Myometrial cell (primary cell): ENCODE measurements around the genes EED, CCDC81, TRIM49 and MTNR1B.

GRCh38 chr11:86143407-86144036, 74.6 kb upstream of the PICALM start:
- RAMPAGE, long total RNA: no peak

GRCh38 chr11:86152079-86152299, 83.1 kb upstream of the PICALM start:
- RAMPAGE, long total RNA: no peak

DNA sequence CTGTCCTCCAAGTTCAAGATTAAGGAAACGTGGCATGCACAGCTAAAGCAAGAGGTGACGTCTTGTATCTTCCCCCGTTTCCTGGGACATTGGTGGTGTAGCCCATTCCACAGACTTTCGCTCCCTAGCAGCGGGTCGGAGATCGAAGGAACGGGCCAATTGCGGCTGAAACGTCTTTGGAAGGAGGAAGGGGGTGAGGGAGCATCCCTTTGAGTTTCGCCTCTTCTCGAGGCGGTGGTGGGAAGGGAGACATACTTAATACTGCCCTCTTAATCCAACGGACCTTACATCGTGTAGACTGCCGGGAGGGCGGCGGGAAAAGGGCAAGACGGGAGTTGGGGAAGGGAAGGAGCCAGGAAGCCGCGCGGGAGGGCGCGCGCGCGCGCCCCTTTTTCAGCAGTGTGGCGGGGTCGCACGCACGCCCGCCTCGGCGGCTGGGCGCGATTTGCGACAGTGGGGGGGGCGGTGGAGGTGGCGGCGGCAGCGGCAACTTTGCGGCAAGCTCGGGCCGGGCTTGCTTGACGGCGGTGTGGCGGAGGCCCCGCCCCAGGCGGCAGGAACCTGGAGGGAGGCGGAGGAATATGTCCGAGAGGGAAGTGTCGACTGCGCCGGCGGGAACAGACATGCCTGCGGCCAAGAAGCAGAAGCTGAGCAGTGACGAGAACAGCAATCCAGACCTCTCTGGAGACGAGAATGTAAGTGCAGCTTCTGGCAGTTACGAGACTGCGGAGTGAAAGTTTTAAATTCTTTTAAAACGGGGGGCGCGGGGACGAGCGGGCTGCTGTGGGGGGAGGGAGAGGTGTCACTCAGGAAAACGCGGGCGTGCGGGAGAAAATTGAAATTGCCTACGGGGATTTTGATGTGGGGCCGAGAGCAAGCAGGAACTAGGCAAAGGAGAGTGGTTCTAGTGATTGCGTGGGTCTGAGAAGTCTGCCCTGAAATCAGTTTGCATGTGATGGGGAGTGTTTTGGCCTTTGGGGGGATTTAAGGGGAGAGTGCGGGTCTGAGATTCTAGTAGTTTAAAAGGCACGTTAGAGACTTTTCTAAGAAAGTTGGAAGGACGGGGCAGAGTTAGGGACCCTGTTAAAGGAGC, at the start of gene EED:
TSS of gene EED (plus strand) at position 105 of the 1,093 bp plus-strand sequence.
- RAMPAGE, long total RNA: start-site peak on the plus strand centred at position 578 of the sequence, 29 bp wide, 46 and 69 reads in 2 replicates

DNA sequence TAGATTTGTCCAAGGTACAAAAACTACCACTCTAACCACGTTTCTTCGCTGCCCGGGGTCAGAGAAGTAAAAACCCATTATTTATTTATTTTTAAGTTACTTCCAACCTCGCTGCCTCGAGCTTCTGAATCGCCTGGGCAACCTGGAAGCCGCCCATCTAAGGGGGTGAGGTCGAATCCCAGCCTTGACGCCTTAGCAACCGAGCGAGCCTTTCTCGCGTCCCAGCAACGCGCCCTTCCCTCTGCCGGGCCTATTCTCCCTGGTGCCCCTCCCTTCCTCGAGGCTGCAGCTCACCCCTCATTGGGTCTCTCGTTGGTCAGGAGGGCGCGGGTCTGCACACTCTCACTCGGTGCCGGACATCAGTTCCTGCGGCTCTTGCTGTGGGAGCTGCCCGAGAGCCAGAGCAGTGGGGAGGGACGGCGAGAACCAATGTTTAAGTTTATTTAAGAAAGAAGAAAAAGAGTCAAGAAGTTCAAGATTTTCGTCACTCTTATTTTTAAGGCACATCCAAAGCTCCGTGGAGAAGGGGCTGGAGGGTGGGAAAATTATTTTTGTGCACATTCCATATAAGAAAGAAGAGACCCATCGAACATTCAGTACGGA, at the start of gene CCDC81:
TSS of gene CCDC81 (plus strand) at position 345 of the 603 bp plus-strand sequence.
- RAMPAGE, long total RNA: no peak

DNA sequence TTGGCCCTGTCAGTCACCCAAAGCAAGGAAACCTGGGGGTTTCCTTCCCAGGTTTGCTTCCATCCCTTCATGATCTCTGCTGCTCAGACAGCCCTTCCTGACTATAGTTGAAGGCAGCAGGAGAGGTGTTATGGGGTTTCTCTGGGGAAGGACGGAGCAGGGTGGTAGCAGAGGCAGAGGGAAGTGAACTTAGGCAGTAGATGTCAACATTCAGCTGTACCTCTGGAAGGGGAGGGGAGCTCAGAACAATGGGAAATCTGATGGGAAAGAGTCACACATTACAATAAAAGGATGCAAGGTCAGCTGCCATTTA, 81.8 kb downstream of the CCDC81 start:
- RAMPAGE, long total RNA: no peak

DNA sequence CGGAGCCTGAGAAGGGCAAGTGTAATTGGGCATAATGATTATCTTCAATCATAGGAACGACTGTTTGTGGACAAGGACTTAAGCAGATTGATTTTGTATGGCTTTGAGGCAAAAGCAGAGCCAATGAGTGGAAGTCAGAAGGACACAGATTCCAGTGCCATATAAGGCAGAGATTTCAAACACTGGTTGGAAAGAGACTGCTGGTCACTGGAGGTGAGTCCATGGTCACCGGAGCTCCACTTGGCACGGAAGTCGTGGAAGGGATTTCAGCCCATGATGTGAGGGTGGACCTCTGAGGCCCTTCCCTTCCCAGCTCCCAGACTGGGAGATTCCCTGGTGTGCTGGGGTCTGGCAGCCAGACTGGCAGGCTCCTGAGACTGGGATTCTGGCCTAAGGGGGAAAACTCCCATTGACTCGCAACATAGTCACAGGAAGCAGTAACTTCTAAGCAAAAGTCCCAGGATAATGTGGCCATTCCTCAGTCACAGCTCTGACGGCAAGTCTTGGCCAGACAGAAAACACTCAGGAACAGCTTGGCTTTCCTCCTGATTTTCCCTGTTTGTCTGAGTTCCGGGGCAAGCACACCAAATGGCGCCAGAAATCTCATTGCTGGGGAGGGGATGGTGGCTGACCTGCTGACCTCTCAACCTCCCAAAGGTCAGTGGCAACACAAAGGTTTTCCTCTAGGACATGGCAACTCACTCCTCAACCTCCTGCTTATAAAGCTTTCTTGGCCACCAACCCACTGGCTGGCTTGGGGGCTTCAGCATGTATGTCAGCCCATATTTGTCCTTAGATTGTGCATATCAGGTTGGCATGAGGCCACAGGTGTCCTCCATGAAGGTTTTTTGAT, 99.4 kb downstream of the CCDC81 start:
- RAMPAGE, long total RNA: no peak

DNA sequence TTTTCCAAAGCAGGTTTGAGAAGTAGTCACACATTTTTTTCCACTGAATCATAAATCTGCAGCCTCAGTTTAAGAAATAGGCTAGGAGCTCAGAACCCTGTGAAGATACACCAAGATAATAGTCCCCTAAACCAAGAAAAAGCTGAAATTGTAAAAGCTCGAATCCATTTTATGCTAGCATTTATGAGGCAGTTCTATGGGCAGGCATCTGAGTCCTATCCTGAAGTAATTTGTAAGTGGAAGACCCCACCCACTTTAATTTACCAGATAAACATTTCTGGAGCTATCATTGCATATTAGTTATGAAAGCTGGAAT, 149.6 kb downstream of the CCDC81 start:
- RAMPAGE, long total RNA: no peak

DNA sequence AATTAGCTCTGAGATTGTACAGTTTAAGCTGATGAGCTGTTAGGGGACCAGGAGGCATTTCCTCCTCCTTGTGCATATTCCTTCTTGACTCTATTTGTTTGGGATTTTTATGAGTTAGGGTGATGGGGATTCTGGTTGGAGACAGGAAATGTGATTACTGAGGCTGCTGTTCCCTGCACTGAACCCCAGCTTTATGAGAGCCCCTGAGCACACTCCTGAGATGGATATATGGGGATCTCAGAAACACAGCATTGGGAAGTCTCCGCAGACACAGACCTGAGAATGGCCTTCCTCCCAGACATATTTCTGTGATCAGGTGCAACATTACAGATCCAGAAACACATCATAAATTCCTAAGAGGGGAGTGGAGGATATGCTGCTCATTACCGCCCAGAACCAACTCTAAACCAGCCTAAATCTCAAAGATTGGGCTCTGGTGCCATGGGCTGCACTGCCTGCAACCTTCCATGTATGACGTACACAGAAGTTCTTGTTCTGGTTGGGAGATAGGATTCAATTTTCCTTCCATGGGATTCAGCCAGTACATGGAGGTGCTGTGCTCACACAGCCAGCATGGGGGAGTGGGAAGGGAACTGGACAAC, 195.7 kb downstream of the CCDC81 start:
- RAMPAGE, long total RNA: no peak

DNA sequence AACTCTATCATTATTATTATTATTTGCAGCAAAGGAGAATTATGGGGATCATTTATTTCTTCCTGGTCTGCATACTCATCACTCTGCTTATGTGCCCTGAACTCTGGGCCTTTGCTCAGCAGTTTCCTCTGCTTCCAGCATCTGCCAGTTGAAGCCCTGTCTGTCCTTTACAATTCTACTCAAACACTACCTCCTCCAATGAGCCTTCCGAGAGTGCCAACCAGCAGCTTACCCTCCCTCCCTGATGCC, 124.4 kb upstream of the PRSS23 start:
- RAMPAGE, long total RNA: no peak

DNA sequence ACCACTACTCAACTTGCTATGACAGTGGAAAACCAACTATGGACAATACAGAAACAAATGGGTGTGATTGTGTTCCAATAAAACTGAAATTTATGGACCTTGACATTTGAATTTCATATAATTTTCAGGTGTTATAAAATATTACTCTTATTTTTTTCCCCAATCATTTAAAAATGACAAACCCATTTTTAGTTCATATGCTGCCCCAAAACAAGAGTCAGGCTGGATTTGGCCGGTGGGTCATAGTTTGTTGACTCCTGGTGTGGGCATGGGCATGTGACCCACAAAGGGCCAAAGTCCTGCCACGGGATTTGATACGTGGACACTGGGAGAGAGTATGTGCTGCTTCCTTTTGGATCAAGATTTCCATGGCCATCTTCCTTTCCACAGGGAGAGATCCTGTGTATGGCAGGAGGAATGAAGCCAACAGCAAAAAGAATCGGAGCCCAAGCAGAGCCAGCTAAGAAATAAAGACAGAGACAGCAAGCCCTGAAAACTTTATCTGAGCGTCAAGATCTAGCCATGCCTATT, 26.9 kb upstream of the FZD4 start:
- RAMPAGE, long total RNA: no peak

- RAMPAGE, long total RNA: no peak
Observed at GRCh38 chr11:87321191-87321851, 283.6 kb downstream of the TMEM135 start.

DNA sequence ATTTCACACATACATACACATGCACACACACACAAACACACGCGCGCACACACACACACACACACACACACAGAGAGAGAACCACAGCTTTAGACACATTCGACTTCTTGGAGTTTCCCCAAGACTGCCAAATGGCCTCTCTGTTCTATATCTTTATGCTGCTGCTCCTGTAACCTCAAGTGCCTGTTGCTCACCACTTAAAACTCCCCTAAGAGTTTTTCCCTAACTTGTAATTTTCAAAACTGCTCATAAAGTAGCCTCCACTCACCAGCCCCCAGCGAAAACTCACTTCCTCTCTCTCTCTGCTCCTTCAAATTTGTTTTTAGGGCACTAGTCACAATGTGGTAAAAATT, 35.8 kb downstream of the CTSC start:
- RAMPAGE, long total RNA: no peak

GRCh38 chr11:89381066-89381514, 110.1 kb downstream of the NOX4 start:
- RAMPAGE, long total RNA: no peak

DNA sequence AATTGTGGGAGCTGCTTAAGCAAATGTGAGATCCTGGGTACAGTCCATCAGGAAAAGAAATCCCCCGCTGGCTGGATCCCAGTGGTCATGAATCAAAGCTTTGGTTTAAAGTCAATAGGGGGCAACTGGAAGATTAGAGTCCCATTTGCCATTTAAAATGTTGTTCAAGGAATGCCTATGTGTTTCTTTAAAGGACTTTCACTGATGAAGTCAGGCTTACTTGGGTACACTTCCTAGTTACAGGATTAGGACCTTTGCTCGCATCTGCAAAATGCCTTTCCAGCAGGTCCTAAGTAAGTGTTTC, at the start of gene TRIM49:
TSS of gene TRIM49 (minus strand) at position 137 of the 304 bp plus-strand sequence.
- RAMPAGE, long total RNA: no peak

DNA sequence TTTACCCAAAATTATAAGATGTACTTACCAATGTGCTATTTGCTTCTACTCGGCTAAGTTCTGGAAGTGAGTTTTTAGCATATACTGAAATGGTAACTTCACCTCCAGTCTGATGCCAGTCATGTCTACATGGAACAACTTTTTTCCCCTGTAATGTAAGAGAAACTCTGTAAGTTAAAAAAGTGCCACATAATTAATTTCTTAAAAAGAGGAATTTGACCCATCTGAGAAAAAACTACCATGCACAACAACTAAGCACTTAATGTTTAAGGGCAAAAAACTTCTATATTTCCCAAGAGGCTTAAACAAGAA, 19.6 kb downstream of the CHORDC1 start:
- RAMPAGE, long total RNA: no peak

DNA sequence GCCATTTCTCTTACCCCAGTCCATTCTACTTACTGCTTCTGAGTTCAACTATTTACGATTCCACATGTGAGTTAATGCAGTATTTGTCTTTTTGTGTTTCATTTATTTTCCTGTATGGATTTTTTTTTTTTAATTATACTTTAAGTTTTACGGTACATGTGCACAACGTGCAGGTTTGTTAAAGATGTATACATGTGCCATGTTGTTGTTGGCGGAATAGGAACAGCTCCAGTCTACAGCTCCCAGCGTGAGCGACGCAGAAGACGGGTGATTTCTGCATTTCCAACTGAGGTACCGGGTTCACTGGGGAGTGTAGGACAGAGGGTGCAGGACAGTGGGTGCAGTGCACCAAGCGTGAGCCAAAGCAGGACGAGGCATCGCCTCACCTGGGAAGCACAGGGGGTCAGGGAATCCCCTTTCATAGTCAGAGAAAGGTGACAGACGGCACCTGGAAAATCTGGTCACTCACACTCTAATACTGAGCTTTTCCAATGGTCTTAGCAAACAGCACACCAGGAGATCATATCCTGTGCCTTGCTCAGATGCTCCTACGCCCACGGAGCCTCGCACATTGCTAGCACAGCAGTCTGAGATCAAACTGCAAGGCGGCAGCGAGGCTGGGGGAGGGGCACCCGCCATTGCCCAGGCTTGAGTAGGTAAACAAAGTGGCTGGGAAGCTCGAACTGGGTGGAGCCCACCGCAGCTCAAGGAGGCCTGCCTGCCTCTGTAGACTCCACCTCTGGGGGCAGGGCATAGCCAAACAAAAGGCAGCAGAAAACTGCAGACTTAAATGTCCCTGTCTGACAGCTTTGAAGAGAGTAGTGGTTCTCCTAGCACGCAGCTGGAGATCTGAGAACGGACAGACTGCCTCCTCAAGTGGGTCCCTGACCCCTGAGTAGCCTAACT, 17.3 kb upstream of the CHORDC1 start:
- RAMPAGE, long total RNA: no peak

GRCh38 chr11:92027166-92027476, 197.5 kb upstream of the FAT3 start:
- RAMPAGE, long total RNA: no peak

- RAMPAGE, long total RNA: no peak
Observed at GRCh38 chr11:92969549-92969878, at the start of gene MTNR1B. Gene MTNR1B (plus strand): TSS chr11:92969651.

GRCh38 chr11:93106700-93107116, 91.1 kb downstream of the SLC36A4 start:
- RAMPAGE, long total RNA: no peak

GRCh38 chr11:93329908-93330241, 667 bp upstream of the DEUP1 start:
- RAMPAGE, long total RNA: no peak